Sigmoid colon (tissue), 4 donors: ENCODE results near the genes MINAR1, MTHFS and ARNT2.

- PRO-cap = no peak
- RAMPAGE, long total RNA, 4 experiments = no peak in any of the 4 experiments
Observed at GRCh38 chr15:78210480-78210657, 24.0 kb downstream of the ACSBG1 start.

- PRO-cap = no peak
- RAMPAGE, long total RNA, 4 experiments = no peak in any of the 4 experiments
Observed at GRCh38 chr15:78212643-78213287, 21.6 kb downstream of the ACSBG1 start.

- PRO-cap = no peak
- RAMPAGE, long total RNA, 4 experiments = no peak in any of the 4 experiments
Observed at GRCh38 chr15:78340795-78341785, 937 bp downstream of the CRABP1 start.

DNA sequence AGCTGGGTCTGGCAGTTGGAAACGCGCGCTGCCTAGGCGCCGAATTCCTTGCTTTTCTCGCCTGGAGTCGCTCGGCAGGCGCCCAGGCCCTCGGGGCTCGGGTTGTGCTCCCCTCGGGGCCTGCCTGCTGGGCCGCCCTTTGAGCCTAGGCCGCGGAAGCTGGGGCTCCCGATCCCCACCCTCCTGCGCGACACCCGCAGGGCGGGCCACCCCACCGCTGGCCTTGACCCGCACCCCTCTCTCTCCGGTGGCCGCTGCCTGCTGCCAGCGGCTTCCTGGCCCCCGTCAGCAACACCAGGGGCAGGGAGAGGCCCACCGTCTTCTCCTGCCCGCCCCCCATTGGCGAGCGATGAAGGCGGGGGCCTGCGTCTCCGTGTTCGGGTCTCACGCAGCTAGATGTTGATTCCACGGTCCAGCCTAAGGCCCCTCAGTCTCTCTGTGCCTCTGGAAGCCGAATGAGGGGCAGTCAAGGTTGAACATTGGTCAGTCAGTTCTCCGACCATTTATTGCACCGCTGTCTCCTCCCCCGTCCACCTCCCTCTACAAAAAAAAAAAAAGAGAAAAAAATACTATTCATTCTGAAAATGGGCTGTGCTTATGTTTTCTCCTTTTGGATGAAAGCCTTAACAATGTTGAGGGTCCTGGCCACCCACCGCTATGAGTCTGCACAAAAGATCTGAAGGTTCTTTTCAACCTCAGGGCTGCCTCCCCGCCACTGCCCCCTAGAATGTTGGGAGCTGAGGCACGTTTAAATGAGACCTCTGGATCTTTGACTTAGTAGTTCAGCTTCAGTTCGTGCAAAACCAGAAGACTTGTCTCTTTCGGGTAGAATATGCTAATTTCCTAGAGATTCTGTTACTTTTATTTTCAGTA is 595 bp downstream of the IREB2 start:
- PRO-cap = no peak
- RAMPAGE, long total RNA, 4 experiments = no peak in any of the 4 experiments

DNA sequence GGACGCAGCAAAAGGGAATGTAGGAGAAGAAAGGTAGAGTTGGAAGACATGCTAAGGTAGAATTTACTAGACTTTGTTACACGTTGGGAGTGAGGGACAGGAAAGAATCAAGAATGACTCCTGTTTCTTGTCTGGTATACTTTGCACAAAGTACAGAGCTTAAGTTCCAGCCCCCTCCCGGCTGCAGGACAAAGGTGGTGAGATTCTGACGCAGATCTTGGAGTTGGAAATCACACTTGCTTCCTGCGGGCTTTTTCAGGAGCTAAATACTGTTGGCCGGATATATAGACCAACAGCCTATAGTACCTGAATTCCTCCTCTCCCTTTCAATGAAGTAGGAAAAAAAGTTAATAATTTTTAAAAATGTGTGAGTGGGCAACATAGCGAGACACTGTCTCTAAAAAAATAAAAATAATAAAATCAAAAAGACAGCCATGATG is 979 bp downstream of the HYKK start:
- PRO-cap = no peak
- RAMPAGE, long total RNA, 4 experiments = no peak in any of the 4 experiments

GRCh38 chr15:78541480-78541986 is 1.3 kb downstream of the PSMA4 start:
- PRO-cap = no peak
- RAMPAGE, long total RNA, 4 experiments = no peak in any of the 4 experiments

DNA sequence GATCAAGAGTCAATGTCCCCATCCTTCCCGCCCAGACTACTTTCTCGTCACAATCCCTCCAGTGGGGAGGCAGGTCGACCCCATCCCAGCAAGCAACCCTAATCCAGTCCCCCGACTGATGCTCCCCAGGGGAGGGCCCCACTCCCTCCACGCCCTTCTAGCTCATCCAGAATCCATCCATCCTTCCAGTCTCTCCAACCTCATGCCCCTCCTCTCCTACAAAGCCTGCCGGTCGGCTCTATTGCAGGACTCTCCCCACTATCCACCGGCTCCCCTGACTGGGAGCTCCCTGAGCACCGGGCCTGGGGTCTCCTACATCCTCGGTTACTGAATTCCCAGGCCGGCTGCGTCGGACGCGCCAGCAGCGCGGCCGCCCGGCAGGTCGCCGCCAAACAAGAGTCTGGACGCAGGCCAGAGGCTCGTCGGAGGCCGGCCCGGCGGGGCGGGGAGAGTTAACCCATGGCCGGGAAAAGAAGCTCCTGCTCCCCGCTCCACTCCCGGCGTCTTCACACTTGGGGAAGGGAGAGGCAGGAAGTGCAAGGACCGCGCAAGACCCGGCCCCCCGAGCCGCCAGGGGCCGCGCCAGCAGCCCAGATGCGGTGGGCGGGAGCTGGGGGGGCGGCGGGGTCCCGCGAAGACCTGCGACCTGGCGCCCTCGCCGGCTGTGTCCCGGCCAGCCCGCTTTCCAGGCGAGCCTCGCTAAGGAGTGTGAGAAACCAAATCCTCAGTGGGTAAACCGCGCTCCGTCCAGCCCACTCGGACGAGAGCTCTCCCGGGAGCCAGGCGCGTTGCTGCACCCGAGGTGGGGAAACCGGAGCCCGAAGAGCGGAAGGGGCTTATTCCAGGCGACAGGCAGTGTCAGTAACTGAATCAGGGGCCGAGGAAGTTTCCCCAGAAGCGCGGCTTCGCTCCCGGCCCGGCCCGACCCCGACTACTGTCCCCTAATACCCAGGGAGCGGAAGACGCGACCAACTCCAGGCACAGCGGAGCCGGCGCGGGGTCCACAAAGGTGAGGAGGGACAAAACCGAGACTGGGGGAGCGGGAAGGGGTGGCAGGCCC is 901 bp downstream of the ADAMTS7 start:
- PRO-cap = no peak
- RAMPAGE, long total RNA, 4 experiments = no peak in any of the 4 experiments

DNA sequence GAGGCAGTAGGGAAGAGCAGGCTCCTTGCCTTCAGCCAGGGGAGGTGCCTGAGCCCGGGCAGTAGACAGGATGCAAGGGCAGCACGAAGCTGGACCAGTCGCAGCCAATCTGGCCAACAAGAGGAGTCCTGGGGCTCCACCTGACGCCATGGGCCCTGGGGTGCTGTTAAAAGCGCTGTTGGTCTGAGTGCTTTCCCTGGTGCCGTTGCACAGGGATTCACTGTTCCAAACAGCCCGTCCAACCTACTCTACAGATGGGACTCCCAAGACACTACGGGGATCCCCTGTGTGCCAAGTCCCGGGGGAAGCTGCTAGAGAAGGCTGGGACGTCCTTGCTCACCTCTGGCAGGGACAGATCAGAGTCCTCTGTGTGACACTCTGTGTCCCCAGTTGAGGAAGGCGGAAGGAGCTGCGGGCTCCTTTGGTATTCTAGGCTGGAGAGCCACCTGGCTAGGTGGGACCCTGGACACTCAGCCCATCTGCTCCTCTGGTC is 602 bp downstream of the CTSH start:
- PRO-cap = no peak
- RAMPAGE, long total RNA, 4 experiments = no peak in any of the 4 experiments

DNA sequence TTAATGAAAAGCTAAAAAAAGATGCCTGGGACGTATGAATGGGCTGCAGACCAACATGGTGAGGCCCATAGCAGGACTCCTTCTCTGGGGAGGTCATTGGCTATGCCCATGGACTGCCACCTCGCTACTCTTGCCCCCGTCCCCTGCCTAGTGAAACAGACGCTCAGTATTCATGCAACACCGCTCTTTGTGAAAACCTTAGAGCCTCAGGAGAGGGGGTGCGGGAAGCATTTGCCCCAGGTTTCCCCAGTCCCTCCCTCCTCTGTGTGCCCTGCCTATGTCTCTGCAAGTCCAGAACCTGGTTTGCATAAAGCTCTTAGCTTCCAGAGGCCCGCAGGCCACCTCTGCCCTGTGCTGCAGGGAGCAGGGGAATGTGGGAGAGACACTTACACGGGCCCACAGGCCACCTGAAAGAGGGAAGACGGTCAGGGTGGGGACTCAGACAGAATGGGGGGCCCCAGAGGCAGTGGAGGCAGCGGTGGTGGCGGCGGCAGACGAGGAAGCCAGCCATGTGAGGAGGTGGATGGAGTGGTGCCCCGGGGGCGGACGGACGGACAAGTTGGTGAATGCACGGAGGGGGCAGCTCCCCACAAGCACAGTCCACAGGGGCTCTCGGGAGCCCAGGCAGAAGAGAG is 33.8 kb upstream of the CTSH start:
- PRO-cap = no peak
- RAMPAGE, long total RNA, 4 experiments = no peak in any of the 4 experiments

GRCh38 chr15:79431766-79432224 is 341 bp upstream of the MINAR1 start:
- PRO-cap = no peak
- RAMPAGE, long total RNA, 4 experiments = no peak in any of the 4 experiments

DNA sequence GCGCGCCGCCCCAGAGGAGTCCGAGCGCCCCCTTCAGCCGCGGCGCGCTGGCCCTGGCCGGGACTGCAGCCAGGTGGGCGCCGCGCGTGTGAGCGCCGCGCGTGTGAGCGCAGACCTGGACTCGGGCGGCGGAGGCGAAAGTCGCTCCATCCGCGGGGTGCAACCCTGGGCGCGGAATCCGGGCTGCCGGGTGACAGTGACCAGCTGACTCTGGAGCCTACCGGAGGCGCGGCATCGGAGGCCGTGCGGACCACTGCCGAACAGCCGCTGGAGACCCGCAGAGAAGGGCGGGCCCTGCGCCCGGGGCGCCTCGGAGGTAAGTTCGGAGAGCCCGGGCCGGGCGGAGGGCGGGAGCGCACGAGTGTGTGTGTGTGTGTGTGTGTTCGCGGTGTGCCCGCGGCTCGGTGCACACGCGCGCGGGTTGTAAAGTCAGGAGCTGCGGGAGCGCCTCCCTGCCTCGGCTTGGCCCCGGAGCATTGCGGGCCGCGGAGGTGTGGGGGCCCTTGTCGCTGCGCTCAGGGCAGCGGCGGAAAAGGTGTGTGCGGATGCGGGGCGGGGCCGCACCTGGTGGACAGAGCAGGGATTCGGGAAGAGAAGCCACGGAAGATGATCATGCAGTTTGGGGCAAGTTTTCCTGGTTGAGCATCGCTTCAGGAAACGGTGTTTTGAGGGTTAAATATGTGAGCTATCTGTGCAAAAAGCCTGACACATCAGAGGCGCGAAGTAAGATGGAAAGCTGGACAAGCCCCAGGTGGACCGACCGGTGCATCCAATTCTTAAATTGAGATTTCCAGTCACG is at the start of gene MINAR1:
TSS of gene MINAR1 (plus strand) at position 112 of the 799 bp plus-strand sequence.
- PRO-cap = no peak
- RAMPAGE, long total RNA, 4 experiments = no peak in any of the 4 experiments

- PRO-cap = no peak
- RAMPAGE, long total RNA, 4 experiments = start-site peak on the minus strand in 4 of 4 experiments, at chr15:79896974-79897384 at its widest, 19 to 91 reads per replicate
Observed at GRCh38 chr15:79896903-79897775, at the start of gene MTHFS. Gene MTHFS, minus strand, starts transcription at chr15:79897014.

DNA sequence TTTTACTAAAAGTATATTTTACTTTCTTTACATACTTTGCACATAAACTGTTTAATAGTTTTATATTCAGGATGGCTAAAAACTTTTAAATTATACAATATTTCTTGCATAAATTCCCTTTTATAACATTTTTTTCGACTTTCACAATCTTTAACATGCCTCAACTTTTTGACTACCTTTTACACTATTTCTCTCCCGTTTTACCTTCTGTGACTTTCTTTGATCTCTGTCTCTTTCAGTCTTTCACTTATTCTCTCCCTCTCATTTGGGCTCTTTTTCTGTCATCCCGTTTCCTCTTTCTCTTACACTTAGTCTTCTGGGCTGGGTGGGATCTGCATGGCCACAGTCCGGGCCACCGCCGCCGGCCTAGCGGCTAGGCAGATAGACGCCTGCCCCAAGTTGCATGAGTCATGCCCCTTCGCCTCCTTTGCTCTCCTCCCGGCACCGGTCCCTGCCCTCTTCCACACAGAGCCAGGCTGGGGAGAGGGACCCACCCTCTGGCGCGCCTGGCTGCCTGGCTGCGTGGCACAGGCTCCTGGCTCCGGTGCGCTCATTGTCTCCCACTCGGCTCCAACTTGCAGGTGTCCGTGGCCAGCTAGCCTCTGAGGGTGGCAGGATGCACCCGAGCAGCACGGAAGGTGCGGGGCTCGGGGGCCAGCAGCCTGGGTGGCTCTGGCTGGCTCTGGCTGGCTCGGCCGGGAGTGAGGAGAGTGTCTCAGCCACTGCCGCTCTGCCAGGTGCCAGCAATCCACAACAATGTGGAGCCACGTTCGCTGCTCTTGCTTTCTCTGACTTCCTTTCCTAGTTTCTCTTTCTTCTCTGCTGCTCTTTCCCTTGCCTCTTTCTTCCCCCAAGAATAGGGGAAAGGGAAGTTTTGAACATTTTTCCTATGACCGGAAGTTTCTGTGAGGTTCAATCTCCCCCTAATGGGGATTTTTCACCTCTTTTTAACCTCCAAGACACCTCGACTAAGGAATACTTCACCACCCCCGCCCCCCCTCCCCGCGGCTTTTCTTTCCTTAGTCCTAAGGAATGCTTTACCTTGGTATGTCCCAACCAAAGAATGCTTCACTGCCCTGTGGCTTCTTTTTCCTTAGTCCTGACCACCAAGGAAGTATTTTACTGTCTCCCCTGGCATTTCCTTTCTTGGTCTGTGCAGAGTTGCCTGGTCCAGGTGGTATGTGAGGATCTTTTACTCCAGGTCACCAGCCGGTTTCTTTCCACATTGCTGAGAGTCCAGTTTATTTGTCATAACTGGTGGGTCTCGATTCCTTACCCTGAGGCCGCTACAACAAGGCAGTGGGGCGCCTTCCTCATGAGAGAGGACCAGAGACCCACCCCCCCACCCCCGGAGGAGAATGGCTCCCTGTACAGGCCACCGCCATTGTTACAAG is 22.5 kb upstream of the MTHFS start:
- PRO-cap = no peak
- RAMPAGE, long total RNA, 4 experiments = no peak in any of the 4 experiments

DNA sequence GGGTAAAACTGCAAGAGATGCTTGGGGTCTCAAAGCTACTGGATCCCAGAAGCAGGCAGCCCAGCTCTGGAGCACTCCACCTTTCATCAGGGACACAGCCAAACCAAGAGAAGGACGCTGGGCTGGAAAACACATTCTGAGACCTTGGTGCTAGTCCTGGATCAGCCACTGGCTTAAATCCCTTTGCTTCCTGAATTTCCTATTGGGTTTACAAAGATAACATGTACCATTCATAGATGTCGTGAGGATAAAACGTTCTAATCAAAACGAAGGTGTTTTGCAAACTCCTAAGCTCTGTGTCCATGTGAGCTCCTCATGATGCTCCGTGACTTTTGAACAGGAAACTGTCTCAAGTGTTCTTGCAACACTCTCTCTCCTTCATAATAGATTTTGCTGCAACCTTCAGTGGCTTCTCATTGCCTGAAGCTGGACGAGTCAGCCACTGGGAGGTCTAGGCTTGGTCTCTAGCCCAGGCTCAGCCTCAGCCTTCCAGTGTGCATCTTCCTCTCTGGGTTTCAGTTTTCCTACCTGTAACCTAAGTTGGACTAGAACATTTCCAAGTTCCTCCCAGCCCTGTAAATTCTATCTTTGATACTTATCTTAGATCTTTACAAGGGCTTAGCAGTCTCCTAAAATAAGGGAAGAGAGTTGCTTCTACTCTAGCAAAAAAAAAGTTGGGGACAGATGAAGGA is 18.6 kb upstream of the BCL2A1 start:
- PRO-cap = no peak
- RAMPAGE, long total RNA, 4 experiments = no peak in any of the 4 experiments

- PRO-cap = no peak
- RAMPAGE, long total RNA, 4 experiments = start-site peak on the plus strand in 1 of 4 experiments, at chr15:80404485-80404503 at its widest, 5 reads per replicate
Observed at GRCh38 chr15:80403439-80404619, at the start of gene ARNT2. Gene ARNT2, plus strand, starts transcription at chr15:80404382.

GRCh38 chr15:80679790-80680404 is 15.2 kb upstream of the ABHD17C start:
- PRO-cap = no peak
- RAMPAGE, long total RNA, 4 experiments = no peak in any of the 4 experiments

GRCh38 chr15:80705425-80706012 is 10.4 kb downstream of the ABHD17C start:
- PRO-cap = no peak
- RAMPAGE, long total RNA, 4 experiments = no peak in any of the 4 experiments

DNA sequence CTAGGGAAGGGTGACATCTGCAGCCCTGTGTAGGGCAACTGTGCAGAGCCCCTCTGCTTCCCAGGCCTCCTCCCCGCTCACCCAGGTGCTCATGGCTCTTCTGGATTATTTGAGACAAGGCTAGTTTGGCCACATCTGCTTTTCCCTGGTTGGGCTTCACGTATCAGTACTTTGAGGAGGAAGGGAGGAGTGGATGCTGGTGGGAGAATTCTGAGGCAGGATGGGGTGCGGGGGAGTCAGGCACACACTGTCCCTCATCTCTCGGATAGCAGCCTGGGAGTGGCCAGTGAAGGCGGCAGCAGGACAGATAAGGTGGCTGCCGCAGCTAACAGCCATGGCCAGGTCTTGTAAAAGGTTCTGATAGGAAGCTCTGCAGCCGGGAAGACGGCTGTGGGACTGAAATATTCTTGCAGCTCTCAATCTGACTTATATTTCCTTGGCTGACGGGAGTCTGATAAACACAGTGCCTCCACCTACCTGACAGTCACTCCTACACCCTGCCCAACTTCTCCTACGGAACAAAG is 87.3 kb downstream of the MESD start:
- PRO-cap = no peak
- RAMPAGE, long total RNA, 4 experiments = no peak in any of the 4 experiments

DNA sequence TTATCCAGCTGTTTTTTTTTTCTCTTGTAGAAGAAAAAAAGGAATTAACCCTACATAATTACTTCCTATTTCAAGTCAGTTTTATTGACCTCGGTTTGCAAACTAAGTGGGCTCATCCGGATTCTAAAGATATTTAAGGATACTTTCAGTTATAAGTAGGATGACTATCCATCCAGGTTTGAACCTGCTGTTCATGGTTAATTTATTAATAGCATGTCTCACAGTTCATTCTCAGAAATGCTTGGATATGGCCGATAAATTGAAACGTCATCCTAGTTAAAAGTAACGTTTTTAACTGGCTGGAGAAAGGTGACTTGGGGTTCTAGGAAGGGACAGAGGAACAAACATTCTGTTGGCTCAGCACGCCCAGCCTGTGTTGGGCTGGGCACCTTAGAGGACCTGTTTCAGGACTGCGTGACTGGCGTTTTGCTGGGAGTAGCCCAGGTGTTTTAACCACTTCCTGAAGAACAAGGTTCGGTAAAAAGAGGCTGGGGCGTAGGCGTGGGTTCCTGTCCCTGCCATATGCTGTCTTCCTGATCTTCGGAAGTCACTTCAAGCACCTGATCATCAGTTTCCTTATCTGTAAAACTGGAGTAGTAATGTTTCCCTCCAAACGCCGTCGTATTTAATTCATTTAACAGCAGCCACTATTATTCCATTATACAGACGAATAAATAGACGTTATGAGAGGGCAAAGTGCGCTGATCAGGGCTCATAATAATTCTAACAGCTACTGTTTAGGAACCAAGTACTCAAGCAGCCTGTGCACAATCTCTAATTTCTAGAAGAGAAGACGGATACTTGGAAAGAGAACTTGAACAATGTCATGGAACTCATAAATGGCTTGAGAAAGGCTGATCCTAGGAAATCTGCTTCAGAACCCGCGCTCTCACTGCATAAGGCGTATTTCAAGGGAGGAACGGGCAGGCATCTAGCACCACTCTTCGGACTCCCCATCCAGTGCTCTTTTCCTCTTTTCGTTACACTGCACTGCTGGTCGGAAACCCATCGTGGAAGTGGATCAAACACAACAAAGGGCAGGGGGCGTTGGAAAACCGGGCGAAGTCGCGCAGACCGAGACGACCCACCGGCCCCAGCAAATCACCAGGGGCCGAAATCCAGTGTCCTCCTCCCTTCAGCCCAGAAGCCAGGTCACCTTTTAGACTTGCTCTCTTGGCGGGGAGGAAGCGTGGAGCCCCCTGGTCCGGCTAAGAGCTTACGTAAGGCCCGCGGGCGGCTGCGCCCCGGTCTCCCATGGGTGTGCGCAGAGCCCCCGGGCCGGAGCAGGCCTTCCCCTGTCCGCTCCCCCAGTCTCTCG is 856 bp upstream of the TLNRD1 start:
- PRO-cap = no peak
- RAMPAGE, long total RNA, 4 experiments = no peak in any of the 4 experiments

GRCh38 chr15:81291584-81292163 is 32.3 kb downstream of the STARD5 start:
- PRO-cap = no peak
- RAMPAGE, long total RNA, 4 experiments = no peak in any of the 4 experiments